Type B pancreatic cell (in vitro differentiated cells): ENCODE data around the gene KANK1.

GRCh38 chr9:14502-15150 lies 14.6 kb downstream of the WASHC1 start:
- PRO-cap, result no peak

DNA sequence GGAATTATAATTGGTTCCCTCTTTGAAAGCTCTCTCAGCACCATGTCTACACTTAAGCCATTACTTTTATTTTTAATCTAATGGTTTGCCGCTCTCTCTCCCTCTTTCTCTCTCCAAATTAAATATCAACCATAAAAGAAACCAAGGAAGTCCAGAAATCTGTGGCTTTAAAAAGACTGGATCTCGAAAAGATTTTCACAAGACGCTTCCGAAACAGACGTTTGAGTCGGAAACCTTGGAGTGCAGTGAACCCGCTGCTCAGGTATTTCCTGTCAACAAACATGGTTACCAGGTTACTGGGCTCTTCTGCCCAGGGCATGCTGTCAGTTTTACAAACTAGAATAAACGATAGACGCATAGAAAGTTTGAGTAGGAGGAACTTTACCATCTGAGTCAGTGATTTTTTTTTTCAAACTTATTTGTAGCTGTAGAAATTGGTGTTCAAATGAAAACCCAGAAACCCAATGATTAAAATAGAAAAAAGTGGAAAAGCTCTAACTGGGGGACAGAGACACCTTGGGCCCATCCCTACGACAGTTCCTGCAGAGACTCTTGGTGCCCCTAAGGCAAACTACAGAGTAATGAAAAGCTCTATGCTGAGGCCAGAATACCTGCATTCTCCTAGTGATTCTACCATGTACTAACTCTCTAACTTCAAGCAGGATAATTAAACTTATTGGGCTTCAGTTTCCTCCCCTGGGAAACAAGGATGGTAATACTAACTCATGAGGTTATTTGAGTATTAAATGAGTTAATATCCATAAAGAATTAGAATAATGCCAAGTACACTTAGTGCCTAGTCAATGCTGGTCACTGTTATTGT lies 90.0 kb downstream of the DOCK8 start:
- PRO-cap, result unidirectional peak, minus-strand start at position 223 of the sequence; unidirectional peak, minus-strand start at position 247 of the sequence

DNA sequence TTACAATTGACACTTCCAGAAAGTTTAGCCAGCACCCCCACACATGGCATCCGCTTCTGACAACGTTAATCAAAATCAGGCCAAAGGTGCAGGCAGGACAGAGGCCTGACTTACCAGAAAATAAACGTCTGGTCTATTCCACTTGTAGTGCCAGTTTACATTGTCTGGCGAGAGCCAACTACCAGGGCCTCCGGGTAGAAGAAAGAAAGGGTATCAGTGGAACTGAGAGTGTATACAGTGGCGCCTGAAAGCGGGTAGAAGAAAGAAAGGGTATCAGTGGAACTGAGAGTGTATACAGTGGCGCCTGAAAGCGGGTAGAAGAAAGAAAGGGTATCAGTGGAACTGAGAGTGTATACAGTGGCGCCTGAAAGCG lies 35.3 kb upstream of the KANK1 start:
- PRO-cap, result no peak

GRCh38 chr9:504218-505201 lies at the start of gene KANK1:
Gene KANK1, plus strand, starts transcription at chr9:504695.
- PRO-cap, result bidirectional peak, plus-strand start at chr9:504478, minus-strand start at chr9:504371; bidirectional peak, plus-strand start at chr9:504733, minus-strand start at chr9:504612

- PRO-cap, result no peak
Measured at GRCh38 chr9:534711-535402, 30.4 kb downstream of the KANK1 start.

GRCh38 chr9:677394-678372 lies 163.8 kb upstream of the DMRT1 start:
- PRO-cap, result no peak

- PRO-cap, result no peak
Measured at GRCh38 chr9:734733-735303, 106.7 kb upstream of the DMRT1 start.

GRCh38 chr9:818071-818687 lies 23.3 kb upstream of the DMRT1 start:
- PRO-cap, result no peak

- PRO-cap, result no peak
Measured at GRCh38 chr9:2115701-2116287, 100.6 kb downstream of the SMARCA2 start.

- PRO-cap, result no peak
Measured at GRCh38 chr9:2124479-2125149, 109.5 kb downstream of the SMARCA2 start.

GRCh38 chr9:2559566-2559950 lies 62.0 kb upstream of the VLDLR start:
- PRO-cap, result no peak

GRCh38 chr9:2570492-2571274 lies 50.9 kb upstream of the VLDLR start:
- PRO-cap, result no peak

DNA sequence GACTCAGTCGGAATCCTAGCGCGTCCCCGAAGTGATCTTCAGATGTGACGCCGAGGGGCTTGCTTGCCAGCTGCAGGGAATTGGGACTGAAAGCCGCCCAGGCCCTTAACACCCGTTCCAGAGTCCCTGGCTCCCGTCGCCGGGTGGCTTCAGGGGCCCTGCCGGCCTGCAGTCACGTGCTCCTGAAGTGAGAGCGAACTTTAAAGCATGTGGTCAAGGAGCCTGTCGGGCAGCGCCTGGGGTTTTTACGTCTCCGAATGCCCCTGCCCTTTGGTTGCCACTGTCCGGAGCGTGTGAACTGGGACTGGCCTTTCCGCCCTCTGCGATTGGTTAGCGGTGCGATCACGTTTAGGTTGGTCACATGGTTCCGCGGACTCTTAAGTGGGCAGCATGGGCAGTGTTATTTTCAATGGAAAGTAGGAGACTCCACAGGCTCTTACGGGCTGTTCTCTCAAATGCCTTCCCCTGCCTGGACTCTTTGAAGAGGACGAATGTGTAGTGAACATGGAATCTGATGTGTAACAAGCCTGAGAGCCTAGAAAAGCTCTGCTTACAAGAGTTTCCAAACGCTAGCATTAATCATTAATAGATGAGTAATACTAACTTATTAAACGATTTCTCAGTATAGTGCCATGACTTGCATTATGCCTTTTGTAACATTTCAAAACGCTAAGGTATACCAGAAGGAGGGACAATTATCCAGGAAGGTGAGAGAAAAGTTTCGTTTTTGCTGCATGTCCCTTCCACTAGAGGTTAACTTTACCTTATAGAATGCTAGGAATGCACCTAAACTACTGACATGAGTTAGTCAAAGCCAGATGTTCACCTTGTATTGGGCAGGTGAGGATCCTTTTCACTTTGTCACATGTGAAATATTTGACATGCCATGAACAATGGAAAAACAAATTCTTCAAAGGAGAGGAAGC lies 2.0 kb downstream of the VLDLR start:
- PRO-cap, result no peak

GRCh38 chr9:2718167-2718620 lies 884 bp downstream of the KCNV2 start:
- PRO-cap, result no peak

DNA sequence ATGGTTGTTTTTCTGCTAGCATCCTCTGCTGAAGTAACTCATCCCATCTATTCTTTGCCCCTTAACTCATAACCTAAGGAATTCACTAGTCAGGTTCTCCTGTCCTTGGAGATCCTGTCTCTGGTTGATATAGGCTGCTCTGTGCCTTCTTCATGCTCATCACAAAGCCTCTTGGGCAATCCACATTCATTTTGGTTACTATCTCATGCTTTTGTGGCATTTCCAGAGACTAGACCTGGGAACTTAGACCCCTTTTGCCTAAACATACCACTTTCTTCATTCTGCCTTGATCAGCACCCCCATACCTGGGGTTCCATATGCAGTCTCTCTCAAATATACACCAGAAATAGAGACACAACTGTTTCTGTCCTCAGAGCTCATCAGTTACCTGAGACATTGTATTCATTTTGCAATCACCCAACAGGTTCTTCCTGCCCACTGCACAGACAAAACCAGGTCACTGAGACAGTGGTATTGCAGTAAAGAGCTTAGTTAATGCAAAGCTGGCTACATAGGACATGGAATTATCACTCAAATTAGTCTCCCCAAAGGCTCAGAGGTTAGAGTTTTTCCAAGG lies 40.7 kb downstream of the KCNV2 start:
- PRO-cap, result no peak

- PRO-cap, result no peak
Measured at GRCh38 chr9:2809517-2809928, 34.4 kb downstream of the PUM3 start.

DNA sequence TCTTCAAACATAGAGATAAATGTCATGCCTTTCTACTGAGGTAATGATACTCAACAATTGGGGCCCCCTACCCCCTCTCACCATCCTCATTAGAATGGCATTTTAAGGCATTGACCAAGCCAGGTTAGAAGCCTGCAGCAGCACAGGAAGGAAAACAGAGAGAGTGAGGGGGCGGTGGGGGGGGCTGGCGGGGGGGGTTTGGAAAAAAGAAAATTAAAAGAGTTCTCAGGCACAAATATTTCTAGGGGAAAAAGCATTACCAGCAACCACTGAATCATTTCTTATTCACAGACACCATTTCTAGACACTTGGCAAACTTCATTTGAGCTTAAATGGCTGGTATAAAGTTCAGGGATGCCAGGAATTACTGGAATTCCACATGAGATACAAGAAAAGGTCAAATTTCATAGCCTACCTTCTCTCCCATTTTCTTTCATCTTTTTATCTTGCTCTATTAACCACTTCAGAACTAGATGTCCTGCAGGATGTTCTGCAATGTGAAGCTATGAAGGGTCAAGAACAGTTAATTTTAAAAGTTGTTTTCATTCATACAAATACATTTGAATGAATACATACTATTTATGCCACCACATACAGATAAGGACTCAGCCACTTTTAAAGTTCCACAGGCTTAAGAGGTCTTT lies 33.8 kb downstream of the PUM3 start:
- PRO-cap, result no peak

DNA sequence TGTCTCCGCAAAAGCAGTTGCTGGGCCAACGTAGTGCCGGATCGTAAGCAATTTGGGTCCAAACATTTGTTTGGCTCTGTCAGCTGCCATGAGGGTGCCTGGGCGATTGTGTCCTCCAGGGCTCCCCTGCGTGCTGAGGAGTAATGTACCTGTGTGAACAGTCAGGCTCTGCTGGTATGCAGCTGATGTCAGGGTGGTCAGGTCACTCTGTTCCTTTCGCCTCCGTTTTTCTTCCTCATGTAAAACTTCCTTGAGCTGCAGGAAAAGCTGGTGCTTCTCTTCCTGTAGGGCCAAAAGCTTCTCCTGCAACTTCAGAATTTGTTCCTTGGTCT lies 32.0 kb upstream of the PUM3 start:
- PRO-cap, result no peak

DNA sequence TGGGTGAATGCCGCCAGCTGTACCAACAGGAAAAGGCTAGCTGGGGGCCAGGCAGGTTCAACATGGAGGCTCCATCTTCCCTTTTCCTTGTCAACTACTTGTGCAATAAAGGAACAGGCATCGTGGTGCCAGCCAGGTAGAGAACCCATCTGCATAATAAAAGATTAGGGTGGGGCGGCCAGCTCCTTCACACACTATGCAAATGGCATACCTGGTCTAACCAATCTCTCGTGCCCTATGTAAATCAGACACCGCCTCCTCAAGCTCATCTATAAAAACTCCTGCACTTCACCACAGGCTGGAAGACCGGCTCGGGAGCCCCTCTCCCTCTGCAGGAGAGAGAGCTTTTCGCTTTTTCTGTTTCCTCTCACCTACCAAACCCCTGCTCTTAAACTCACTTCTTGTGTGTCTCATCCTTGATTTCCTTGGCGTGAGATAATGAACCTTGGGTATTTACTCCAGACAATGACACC lies 244.3 kb upstream of the PUM3 start:
- PRO-cap, result no peak

- PRO-cap, result no peak
Measured at GRCh38 chr9:3827019-3827535, 301.3 kb upstream of the RFX3 start.